ENCODE data around the gene ATP6V1A.

DNA sequence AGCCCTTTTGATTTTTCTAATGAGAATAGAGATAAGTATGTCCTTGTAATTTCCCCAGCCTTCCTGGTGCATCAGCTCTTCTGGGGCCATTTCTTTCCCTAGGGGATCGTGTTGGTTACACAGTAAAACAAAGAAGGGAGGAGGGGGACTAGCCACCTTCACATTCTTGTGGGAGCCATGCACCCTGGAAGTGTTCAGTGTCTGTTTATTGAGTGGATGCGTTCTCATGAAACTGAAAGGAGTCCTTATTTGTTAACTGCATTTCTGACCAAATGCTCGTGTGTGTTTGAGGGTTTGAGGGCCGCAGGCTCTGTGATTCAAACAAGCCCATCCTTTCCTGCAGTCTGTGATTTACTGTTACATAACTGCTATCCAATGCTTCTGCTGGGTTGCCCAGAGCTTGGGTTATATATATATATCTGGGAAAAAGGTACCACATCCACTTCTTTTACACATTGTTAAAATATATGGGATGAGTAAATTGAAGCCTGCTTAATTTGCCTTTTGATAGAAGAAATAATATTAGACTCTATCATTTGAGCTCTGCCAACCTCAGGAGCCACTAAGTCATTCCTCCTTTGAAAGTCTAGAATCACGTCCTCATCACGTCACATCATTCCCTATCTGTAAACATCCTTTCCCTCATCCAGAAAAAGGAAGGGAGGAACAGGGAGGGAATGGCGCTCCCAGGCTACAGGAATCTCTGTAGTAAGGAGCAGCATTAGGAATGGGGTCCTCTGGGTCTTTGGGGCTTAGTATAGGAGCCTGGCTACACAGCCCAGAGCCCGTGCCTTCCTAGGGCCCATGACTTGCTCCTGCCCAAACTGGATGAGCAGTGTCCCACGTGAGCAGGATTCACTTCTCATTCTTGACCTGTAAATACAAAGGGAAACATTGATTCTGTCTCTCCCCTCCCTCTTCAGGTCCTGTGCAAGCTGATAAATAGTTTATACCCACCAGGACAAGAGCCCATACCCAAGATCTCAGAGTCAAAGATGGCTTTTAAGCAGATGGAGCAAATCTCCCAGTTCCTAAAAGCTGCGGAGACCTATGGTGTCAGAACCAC is 1.5 kb downstream of the TAGLN3 start:
- PRO-cap = no peak
- RAMPAGE, long total RNA = no peak

GRCh38 chr3:112072194-112072923 is 13.8 kb upstream of the C3orf52 start:
- PRO-cap = unidirectional peak, plus-strand start at chr3:112072694
- RAMPAGE, long total RNA = no peak

DNA sequence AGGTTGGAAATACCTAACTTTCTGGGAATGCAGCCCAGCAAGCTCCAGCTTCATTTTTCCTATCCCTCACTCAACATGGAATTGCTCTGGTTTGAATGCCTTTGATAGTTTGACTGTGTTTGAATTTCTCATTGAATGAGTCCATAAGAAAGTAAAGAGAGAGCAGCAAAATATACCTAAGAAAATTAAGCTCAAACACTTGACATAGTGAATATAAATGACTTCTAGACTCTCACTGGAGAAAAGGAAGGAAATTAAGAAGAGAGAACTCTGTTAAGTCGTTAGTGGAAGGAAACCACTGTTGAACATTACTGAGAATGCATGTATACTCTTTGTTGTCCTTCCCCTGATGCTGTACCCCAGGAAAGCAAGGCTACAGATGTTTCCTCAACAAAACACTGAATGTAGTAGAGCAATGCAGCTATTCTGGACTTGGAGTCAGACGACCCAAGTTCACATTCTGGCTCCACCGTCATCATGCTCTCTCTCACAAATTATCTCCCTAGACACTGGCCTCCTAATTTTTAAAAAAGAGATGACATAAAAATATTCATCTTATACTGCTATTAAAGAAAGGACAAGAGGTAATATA is 62.4 kb downstream of the CD200 start:
- PRO-cap = no peak
- RAMPAGE, long total RNA = no peak

DNA sequence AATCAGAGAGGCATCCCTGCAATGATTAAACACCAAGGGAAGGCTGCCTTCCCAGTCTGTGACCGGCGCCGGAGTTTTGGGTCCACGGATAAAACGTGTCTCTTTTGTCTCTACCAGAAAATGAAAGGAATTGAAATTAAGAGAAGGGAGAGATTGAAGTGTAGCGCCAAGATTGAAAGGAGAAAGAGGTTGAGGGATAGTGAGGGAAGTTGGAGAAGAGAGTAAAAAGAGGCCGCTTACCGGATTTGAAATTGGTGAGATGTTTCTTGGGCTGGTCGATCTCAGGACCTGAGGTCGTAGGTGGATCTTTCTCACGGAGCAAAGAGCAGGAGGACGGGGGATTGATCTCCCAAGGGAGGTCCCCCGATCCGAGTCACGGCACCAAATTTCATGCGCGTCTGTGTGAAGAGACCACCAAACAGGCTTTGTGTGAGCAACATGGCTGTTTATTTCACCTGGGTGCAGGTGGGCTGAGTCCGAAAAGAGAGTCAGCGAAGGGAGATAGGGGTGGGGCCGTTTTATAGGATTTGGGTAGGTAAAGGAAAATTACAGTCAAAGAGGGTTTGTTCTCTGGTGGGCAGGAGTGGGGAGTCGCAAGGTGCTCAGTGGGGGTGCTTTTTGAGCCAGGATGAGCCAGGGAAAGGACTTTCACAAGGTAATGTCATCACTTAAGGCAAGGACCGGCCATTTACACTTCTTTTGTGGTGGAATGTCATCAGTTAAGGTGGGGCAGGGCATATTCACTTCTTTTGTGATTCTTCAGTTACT is 76.6 kb downstream of the BTLA start:
- PRO-cap = unidirectional peak, minus-strand start at position 399 of the sequence; bidirectional peak, plus-strand start outside the sequence, minus-strand start at position 480 of the sequence
- RAMPAGE, long total RNA = start-site peak on the minus strand centred at position 443 of the sequence, 107 bp wide, 636 and 51 reads in 2 replicates

- PRO-cap = no peak
- RAMPAGE, long total RNA = no peak
Observed at GRCh38 chr3:112459819-112460322, 39.4 kb downstream of the BTLA start.

GRCh38 chr3:112548330-112548860 is 13.4 kb downstream of the ATG3 start:
- PRO-cap = no peak
- RAMPAGE, long total RNA = no peak

DNA sequence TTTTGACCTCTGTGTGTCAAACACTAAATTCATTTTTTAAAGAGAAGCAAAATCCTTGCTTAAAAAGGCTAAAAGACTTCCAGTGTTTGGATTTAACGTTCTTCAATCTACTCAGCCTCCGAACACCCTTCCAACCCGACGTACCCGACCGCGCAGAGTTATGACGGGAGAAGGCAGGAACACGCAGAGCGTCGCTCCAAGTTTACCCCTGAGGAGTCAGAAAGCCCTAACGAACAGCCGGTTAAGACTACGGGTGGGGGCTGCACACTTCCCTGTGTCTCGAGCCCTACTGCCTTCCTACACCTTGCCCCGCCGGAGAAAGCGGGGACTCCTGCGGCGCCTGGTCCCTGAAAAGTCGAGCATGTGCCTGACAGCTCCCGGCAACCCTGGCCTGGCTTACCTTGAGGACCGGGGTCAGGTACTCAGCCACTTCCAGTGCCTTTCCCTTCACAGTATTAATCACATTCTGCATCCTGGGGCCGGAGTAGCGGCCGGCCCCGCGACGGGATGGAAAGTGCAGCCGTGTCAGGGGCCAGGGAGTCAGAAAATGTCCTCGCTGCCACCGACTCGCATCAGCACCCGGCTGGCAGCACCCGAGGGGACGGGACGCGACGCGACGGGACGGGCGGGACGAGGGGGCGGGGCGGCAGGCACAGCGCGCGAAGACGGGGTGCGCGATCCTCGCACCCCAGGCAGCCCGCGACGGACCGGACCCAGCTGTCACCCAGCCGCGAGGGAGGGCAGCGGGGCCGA is 529 bp downstream of the ATG3 start:
- PRO-cap = bidirectional peak, plus-strand start at position 219 of the sequence, minus-strand start at position 162 of the sequence; bidirectional peak, plus-strand start at position 653 of the sequence, minus-strand start at position 548 of the sequence
- RAMPAGE, long total RNA = no peak

GRCh38 chr3:112629393-112629875 is 11.5 kb downstream of the CCDC80 start:
- PRO-cap = no peak
- RAMPAGE, long total RNA = no peak

DNA sequence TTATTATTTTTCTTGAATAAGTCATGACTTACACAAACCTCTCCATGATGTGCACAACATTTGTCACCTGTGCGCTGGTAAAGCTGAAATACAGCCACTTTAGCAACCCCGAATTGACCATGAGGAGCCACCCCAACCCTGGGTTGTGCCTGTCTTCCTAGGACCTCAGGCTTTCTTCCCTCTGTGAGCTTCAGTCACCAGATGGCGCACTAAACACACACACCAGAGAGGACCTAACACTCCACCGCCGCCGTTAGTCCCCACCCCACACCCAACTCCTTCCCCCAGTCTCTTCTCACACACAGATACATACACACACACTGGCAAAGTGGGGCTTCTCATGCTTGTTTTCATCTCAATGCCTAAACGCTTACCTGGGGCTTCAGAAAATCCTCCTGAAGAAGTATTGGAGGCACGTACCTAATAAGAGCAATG is 2.0 kb upstream of the CCDC80 start:
- PRO-cap = no peak
- RAMPAGE, long total RNA = no peak

- PRO-cap = no peak
- RAMPAGE, long total RNA = no peak
Observed at GRCh38 chr3:112653675-112654466, 12.9 kb upstream of the CCDC80 start.

GRCh38 chr3:112813680-112814104 is 33.0 kb downstream of the CD200R1L start:
- PRO-cap = no peak
- RAMPAGE, long total RNA = no peak

DNA sequence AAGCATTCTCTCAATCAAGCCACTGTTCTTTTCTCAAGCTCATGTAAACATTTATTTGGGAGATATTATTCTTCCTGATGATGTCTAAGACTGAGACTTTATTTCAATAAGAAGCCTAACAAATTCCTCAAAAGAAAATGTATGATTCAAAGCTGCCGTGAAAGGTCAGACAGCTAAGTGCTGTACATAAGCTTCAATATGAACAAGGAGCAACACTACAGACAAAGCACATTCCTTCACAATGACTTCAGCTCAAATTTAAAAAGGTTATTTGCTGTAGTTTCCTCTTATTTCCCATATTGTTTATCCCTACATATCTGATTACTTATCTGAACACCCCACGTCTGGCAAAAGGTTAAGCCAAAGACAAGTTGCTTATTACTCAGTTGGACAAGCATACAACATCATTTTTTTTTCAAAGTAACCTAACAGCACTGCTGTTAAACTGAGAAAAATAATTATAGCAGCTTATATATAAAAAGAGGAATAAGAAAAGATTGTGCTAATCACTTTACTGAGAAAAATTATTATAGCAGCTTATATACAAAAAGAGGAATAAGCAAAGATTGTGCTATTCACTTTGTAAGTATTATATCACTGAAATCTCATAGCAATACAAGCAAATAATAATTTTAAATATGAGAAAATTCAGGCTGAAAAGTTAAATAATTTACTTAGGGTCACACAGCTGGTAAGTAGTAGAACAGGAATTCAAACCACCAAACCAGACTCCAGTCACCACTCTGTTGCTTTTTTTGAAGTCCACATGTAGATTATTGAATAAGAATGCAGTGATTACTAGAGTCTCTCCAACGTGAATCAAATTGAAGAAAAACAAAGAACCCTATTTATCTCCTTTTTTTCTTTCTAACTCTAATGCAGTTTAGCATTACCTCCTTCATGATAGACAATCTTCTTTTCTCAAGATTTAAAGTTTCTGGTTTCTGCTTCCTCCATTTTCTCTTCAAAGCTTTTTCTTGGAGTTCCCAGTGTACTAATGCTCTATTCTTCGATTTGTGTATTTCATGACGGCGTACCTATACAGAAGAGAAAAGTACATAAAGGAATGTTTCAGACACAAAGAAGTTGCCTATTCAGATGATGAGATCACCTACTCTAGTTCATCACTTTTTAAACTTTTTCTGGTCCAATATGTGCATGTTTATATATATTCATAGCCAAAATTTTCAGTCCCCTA is 16.0 kb downstream of the SPICE1 start:
- PRO-cap = no peak
- RAMPAGE, long total RNA = no peak

DNA sequence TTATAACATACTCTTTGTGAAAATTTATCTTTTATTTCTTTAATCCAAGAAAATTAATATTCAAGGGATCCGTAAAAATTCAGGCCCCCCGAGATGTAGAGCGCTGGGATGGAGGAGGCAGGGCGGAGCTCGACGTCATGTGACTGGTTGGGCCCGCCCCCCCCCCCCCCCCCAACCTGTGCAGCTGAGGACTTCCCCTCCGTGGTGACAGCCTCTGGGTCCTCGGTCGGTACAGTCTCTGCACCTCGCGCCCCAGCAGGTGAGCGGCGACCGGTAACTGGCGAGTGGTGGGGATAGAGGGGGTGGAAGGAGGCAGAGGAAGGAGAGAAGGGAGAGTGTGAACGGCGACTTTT is at the start of gene ATP6V1A:
Gene ATP6V1A (plus strand): TSS at position 181 of the 353 bp plus-strand sequence.
- PRO-cap = bidirectional peak, plus-strand start at position 208 of the sequence, minus-strand start at position 145 of the sequence
- RAMPAGE, long total RNA = start-site peak on the plus strand centred at position 208 of the sequence, 59 bp wide, 592 and 82 reads in 2 replicates

DNA sequence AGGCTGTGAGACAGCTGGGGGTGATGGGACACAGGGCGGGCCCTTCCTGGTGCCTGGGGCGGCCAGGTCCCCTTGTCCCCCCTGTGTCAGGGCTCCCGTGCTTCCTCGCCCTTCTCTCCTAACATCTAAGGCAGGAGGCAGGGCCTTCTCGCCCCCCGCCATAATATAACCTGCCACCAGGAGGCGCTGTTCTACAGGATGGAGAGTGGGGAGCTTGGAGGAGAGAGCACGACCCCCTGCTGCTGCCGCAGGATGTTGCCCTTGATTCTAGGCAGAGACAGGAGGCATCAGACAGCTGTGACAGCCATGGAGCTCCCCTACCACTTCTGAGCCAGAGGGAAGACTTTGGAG is 3.0 kb upstream of the TIGIT start:
- PRO-cap = bidirectional peak, plus-strand start at position 290 of the sequence, minus-strand start at position 127 of the sequence
- RAMPAGE, long total RNA = no peak

DNA sequence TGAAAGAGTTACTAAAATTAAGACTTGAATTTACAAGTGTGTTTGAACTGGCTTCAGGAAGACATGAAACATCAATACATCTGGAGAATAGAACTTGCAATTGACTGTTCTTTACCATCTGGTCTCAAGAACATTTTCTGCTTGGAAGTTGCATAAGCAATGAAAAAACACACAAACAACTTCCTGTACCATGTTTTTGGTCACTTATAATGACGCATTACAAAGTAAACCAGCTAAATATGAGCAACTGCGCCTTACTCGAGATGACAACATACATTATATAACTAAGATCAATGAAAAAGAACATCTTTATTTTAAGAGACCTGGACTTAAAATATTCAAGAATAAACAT is 112.5 kb downstream of the TIGIT start:
- PRO-cap = no peak
- RAMPAGE, long total RNA = no peak

DNA sequence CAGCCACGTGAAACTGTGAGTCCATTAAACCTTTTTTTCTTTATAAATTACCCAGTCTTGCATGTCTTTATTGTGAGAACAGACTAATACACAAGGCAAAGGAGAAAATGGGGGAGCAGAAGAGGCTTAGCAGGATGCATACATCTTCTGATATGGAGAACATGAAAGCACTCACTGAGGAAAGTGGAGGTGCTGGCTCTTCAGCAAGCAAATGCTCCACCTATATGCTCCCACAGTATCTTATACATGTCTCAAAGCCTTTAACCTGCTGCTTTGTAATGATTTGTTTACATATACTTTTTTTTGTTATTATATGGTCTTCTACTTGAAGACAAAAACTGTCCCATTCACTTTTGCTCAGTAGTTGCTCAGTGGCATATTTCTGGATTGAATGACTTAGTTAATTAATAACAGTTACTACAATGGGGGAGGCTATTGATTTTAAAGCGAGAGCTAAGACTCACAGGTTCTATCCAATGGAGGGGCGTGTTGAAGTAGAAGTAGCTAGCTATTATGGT is 365.1 kb downstream of the ZBTB20 start:
- PRO-cap = no peak
- RAMPAGE, long total RNA = no peak

DNA sequence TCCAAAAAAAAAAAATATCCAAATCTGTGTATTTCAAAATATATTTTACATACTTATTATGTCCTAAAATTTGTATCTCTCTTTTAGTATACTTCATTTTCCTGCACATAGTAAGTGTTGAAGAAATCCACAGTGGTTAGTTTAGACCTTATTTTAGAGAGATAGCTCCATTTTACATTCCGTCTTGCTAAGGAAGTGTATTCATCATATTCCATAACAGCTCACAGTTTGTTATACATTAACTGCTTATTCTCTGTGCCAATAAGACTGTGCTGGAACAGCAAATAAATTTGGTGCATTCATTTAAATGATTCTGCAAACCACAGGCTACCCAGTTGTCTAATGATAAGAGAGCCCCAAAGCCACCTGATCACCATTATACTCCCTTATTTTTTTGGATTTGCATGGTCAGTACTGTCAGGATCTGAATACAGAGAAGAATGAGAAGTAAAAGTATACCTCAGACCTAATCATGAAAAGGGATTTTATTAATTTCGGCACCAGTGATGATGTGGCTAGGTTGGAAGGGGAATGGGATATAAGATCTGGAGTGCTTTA is 255.0 kb downstream of the ZBTB20 start:
- PRO-cap = no peak
- RAMPAGE, long total RNA = no peak

- PRO-cap = bidirectional peak, plus-strand start at chr3:114899845, minus-strand start at chr3:114899721
- RAMPAGE, long total RNA = no peak
Observed at GRCh38 chr3:114899226-114899972, 247.7 kb downstream of the ZBTB20 start.

GRCh38 chr3:115098853-115099428 is 48.1 kb downstream of the ZBTB20 start:
- PRO-cap = no peak
- RAMPAGE, long total RNA = no peak

DNA sequence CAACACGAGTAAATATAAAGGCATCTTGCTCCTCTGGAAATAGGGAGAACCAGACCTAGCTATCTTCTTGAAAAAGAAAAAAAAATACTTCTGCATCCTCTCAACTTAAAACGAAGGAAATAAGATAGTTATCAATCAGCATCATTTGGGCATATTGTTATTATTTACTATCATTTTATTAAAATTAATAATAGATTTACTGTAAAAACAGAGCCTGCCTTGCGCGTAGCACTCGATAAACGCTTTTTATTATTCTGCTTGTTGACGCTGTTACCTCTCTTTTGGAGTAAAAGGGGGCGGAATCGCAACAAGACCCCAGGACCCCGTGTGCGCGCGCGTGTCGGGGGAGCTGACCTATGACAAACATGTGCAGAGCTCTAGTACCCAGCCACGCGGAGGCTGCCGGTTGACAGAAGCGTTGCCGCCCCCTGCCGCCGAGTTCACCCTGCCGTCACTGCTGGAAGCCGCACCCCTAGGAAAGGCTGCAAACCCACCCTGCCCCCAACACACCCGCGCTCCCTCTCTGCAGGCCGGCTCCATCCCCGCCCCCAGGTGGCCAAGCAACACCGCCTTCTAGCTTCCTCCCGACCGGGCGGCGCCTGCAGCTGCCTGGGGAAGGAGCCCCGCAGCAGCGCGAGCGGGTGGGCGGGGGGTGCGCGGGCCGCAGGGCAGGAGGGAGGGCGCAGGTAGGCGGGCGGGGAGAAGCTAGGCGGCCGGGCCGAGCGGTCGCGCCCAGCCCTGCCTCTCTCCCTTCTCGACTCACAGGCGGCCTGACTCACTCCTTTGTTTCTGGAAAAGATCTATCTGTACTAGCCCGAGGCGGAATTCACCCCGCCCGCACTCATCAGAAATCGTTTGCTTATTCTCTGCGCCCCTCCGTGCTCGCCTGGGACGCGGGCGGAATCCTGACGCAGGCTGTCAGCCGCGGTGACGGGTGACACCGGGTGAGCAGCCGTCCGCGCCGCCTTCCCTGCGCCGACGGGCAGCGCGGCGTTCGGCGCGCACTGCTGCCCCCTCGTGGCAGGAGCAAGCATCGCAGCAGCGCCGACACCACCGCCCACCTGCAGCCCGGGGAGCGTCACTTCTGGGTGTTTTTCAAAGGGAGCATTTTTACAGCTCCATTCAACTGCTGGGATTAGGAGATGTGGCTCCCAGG is 160.7 kb downstream of the GAP43 start:
- PRO-cap = bidirectional peak, plus-strand start at position 539 of the sequence, minus-strand start at position 358 of the sequence; bidirectional peak, plus-strand start at position 735 of the sequence, minus-strand start at position 761 of the sequence
- RAMPAGE, long total RNA = no peak

Measured in GM23338 (cell line).